Duodenum (tissue), 1 donor: ENCODE measurements around a stretch of chr3.

DNA sequence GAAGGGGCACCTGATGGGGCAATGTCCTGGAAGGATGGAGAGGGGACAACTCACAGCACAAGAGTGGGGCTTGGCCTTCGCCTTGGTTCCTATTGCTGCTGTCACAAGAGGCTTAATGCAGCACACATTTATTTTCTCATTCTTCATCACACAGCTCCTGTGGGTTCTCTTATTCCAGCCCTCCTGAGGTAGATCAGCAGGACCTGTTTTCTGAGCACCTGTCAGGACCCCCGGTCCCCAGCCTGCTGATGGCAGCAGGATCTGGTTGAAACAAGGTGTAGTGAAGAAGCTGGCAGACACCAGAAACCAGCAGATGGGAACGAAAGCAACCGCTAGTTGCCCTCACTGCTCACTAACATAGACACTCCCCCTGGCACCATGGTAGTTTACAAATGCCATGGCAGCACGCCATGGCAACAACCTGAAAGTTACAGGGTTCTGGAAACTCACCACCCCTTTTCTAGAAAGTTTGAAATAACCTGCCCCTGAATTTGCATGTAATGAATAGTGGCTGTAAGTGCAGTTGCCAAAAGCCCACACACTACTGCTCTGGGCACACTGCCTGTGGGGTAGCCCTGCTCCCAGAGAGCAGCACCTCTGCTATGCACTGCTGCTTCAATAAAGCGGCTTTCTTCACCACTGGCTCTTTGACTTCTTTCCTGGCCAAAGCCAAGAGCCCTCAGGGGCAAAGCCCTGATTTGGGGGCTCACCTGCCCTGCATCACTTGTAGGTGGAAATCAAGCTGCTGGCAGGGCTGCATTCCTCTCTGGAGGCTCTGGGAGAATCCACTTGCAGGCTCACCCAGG is 2.2 kb upstream of the GP9 start:
- PRO-cap: no peak

DNA sequence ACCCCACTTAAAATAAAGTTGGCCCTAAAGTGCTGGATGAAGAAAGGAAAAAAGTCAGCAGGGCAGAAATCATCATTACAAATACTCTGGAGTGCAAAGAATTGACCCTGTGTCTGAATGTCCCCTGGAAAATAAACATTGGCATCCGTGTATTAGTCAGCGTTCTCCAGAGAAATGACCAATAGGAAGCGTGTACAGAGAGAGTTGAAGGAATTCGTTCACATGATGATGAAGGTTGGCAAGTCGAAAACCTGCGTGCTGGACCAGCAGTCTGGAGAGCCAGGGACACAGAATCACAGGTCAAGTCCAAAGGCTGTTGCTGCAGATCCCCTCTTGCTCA is 16.6 kb downstream of the GP9 start:
- PRO-cap: no peak

DNA sequence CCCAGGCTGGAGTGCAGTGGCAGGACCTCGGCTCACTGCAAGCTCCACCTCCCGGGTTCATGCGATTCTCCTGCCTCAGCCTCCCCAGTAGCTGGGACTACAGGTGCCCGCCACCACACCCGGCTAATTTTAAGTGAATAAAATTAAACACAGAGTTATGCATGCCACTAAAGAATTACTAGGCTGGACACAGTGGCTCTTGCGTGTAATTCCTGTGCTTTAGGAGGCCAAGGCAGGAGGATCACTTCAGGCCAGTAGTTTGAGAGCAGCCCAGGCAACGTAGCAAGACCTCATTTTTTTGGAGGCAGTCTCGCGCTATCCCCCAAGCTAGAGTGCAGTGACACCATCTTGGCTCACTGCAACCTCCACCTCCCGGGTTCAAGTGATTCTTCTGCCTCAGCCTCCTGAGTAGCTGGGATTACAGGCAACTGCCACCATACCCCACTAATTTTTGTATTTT is 4.7 kb upstream of the ISY1 start:
- PRO-cap: no peak

DNA sequence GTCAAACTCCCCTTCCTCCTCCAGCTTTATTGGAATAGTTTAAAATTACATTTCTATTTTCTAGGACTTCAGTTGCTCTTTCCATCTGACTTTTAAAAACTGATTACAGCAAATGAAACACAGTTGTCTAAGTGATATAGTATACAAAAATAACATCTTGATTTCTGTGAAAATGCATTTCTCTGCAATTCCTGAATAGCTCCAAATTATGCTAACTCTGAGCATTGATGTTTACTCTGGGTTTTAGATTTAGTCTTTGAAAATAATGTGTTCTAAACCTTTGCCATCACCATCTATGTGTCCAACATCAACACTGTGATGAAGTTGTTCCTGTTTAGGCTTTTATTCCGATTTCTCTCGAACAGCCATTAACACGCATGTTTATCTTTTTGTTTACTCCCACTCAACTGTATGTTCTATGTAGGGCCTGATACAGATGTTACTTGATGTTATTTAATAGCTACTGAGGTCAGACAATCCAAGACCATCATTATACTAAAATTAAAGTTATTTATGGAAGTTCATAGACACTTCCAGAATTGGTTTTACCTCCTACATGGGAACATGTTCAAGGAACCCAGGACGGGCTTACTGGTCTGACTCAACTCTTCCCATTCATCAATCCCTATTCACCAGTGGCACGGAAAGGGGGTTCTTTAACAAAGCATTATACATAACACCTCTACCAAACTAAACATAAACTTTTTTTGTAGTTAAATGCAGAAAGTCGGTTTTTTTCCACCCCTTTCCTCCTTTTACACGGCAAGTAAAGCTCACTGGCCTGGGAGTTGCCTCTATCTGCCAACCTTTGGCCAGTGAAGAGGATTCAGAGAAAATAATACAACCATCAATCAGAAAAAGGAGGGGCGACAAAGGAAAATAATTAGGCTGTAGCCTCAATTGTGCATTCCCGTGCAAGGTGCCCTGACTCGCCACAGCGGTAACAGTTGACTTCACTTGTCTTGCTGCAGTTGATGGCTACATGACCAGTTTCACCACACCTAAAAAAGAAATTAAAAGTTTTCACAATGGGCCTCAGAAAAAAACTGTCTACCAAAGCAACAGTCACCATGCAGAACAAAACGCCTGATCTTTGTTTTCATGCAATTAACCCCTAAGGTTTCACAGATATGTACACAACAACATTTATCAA is 9.1 kb upstream of the ISY1 start:
- PRO-cap: no peak

- PRO-cap: no peak
Observed at GRCh38 chr3:129180394-129180944, 3.2 kb downstream of the CNBP start.

GRCh38 chr3:129211283-129211605 is 27.5 kb upstream of the CNBP start:
- PRO-cap: no peak

- PRO-cap: bidirectional peak, plus-strand start at chr3:129225193, minus-strand start at chr3:129225025
Observed at GRCh38 chr3:129224586-129225562, 24.5 kb upstream of the COPG1 start.

GRCh38 chr3:129370391-129371559 is 54.7 kb upstream of the H1-10 start:
- PRO-cap: no peak

GRCh38 chr3:129424040-129424537 is 4.3 kb downstream of the EFCAB12 start:
- PRO-cap: no peak

DNA sequence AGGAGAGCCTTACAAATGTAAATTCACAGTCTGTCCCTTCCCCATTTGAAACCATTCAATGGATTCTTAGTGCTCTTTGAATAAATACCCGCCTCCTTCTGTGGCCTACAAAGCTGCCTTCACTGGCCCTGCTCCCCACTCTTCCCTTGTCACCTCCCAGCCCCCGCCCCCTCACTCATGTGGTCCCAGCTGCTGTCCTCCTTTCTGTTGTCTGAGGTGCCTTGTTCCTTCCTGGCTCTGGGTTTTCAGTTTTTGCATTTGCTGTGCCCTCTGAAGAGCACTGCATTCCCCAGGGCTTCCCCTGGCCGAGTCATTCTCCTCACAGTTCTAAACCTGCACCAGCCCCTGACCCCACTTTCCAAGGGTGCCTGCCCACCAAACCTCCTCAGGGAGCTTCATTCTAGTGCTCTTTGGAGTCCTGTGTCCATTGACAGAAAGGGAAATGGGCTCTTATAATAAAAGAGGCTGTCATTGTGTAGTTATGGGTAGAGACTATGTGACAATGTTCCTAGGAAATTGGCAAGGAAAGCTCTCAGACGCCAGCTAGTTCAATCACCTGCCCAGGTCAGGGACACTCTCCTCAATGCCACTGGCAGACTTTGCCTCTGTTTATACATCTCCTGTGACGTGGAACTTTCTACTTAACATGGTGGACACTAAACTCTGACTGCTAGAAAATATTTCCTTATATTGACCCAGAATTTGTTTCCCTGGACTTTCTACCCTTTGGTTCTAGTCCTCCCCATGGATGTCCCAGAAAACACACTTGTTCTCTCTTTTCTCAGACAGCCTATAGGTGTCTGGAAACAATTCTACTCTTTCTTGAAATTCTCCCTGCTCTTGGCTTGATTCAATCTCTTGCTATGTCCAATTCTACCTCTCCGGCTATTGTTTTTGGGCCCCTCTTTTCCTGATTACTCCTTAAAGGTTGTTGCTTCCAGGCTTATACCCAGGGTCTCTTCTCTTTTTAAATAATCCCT is 2.9 kb downstream of the EFCAB12 start:
- PRO-cap: no peak

DNA sequence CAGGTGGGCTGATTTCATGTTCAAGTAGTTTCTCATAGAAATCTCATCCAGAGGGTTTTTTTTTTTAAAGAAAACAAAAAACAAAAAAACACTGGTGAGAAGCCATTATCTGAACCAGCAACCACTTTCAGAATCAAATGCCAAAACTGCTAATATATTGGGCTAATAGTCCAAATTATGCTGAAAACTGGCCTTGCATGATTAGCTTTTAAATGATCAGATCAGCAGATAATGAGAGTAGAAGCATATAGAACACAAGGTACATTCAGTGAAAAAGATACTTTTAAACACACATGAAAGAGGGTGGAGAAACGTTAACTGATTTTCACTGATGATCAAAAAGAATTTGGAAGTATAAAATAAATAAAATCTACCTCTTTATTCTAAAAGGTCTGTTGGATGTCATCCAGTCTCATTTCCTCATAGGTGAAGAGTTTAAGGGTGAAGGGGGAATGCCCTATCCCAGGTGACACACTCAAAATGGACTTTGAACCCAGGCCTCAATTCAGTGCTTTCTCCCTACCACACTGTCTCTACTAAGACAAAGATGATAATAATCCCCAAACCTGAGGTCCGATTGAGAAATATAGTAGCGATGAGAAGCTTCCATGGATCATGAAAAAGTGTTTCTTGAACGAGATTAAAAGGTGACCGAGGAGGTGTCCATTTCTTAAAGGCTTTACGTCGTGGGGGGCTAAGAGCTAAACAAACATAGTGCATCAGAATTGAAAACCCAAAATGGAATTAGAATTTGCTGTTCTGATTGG is 5.0 kb upstream of the EFCAB12 start:
- PRO-cap: no peak

DNA sequence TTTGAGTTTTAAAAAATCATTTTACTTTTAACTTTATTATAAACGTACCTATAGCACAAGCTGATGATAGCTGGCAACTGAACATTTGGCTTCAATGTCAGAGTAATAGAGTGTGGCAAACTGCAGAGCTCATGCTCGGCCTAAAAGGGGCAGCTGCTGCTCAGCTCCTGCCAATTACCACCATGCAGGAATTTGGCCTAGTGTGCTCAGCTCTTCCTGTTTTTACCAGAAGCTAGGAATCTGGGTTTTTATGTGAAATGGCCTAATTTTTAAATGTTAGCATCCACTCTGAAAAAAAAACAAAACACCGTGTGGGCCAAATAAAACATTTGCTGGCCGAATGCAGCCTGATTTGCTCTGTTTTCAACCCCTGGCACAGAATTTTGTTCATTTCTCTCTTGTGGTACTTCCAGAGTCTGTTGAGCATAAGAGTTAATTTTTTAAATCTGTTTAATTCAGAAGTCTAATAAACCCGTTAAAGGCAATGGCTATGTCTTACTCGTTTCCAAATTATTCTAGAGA is 1.8 kb downstream of the IFT122 start:
- PRO-cap: no peak

- PRO-cap: no peak
Observed at GRCh38 chr3:129486424-129486793, 42.0 kb upstream of the RHO start.

DNA sequence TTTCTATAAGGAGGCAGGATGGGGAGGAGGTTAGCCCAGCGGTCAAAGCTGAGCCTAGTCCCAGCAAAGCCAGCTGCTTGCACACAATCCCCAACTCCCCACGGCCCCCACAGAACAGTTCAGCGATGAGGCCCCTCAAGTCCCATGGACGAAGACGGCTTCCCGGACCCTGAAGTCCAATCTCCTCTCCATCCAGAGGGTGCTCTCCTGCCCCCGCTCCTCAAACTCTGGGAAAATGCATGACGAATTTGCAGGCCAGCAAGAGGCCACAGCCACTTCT is 13.7 kb downstream of the H1-8 start:
- PRO-cap: no peak

DNA sequence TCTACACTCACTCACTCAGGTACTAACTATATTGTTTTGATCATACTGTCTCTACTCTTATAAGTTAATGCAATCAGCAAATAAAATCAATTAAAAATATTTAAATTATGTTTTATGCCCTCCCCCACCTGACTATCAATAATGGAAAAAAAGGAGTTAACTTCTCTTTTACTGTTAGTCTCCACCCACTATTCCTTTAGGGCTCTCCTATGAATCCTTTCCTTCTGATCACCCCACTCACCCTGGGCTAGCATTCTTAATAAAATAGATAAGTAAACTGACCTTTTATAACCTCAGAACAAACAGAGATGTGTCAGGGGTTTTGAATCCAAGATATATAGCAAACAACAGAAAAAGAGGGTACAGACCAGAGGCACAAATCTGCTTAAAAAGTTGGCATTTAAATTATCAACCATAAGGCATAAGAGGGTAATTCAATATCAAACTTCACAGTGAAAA is 116.0 kb upstream of the PLXND1 start:
- PRO-cap: no peak

- PRO-cap: no peak
Observed at GRCh38 chr3:129911200-129911706, 17.7 kb upstream of the TMCC1 start.

DNA sequence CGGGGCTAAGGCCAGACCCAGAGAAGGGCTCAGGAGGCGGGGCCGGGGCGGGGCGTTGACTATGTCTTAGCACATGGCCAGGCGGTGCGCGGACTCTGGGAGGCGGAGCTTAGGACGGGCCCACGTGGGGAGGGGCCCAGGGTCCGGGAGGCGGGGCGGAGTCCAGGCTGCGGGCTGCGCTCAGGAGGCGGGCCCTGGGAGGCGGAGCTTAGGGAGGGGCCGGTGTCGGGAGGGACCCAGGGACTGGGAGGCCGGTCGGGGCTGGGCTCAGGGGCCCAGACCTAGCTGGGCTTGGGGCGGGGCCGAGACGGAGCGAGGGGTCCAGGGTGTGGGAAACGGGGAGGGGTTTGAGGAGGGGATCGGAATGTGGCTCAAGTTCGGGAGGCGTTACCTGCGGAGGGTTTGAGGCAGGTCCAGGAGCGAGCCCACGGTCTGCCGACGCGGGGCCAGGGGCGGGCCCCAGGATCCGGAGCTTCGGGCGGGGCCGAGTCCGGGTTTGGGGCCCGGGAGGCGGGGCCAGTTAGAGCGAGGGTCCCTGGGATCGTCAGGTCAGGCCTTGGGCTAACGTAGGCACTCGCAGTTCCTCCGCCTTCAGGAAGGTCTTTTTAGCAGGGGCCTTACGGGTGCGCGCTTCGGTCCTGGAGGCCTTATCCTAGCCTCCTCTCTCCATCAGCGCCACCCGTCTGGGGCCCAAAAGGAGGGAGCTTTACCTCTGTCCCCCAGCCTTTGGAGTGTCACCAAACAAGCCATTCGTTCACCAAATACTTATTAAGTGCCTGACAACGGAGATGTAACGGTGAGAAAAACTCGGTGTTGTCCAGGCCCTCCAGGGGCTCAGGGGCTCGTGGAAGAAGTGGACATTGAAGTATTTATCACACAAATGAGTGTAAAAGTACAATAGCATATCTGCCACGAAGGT is 30.6 kb downstream of the ALG1L2 start:
- PRO-cap: unidirectional peak, plus-strand start at position 239 of the sequence

DNA sequence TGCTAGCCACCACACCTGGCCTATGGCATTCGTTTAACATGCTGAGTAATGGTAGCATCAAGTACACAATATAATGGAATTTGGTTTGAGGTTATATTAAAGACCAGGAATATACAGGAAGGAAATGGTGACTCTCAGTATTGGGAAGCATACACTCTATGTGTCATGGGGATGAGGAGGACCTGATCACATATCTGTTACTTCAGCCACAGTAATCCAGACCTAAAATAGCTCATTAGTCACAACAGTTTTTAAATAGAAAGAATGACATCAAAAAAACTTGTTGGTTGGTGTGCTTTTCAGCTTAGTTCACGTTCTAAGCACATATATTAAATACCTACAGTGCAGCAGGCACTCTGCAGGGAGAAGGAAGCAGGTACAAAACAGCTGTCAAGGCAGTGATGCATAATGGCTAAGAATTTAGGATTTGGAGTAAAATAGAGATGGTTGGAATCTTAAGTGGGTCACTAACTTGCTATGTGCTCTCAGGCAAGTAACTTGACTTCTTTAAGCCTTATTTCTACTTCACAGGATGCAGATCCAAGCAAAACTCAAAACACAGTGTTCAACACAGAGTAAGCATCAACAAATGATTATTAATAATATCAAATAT is 52.4 kb upstream of the ATP2C1 start:
- PRO-cap: no peak

DNA sequence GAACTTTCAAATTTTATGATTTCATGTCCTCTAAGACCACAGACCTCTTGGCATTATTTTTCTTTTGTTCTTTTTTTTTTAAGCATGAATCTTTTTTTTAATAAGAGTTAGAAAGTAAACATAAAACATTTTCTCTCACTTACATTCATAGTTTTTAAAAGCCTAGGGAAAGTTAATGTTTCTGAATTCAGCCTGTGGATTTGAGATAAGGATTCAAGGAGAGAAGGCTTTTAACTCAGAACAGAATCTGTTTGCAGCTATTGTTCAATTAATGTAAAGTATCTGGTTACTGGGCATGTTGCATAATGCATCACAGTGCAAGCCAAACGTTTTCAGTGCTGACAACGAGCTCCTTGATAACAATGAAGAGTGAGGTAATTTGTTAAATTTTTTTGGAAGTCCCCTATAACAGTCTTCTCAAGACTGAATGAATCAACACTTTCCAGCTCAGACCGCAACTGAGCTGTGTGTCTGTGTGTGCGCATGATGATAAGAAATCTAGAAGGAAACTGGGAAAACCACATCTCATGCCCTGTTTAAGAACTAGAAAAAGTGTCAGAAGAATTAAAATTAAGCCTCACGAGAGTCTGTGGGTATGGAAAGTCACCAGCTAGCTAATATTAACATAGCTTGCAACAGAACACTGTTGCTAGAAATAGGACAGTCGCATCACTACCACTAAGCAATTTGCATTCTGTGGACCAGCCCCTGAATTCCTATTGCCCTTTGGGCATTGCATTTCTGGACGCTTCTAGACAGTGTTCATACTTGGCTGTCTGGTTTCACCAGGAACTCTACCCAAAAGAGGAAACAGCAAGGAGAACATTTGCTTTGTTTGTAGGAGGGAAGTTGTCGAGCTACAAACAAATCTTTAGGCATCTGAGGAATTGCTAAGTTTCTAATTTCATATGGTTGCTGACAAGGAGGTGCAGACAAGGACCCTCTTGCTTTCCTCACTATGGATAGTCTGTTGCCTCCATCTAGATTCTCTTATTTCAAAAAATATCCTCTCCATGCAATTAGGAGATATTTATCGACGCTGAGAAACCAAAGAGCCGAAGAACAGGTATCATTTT is 43.7 kb upstream of the ATP2C1 start:
- PRO-cap: unidirectional peak, plus-strand start at position 909 of the sequence

DNA sequence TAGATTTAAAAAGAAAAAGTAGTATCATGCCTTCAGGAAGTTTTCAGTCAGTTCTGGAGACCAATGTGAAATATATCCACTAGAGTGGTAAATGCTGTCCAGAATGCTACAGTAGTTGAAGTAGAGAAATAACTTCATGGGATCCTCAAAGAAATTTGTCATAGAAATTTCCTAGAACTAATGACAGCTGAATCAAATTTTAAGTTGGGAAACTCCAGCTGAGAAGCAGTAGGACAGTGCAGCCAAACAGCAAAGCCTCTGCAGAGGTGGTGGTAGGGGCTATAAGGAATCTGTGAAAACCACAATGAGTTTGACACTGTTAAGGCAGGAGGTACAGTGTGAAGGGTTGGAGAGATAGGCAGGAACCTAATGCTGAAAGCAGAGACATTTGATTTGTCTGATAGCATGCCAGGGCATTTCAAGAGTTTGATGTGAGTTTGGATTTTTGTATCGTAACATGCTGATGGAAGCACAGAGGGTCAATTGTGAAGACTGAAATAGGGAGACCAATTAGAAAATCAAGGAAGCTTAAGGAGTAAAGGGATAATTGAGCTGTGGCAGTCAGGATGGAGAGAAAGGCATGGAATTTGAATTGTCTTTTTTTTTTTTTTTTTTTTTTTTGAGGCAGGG is 22.0 kb downstream of the ASTE1 start:
- PRO-cap: no peak